Bronchus fibroblast of lung (primary cell): ENCODE results near the gene NKX2-2.

GRCh38 chr20:17821788-17822499 is 122.2 kb downstream of the BANF2 start:
- RAMPAGE, long total RNA = no peak

GRCh38 chr20:19026148-19026635 is 186.2 kb upstream of the SLC24A3 start:
- RAMPAGE, long total RNA = no peak

DNA sequence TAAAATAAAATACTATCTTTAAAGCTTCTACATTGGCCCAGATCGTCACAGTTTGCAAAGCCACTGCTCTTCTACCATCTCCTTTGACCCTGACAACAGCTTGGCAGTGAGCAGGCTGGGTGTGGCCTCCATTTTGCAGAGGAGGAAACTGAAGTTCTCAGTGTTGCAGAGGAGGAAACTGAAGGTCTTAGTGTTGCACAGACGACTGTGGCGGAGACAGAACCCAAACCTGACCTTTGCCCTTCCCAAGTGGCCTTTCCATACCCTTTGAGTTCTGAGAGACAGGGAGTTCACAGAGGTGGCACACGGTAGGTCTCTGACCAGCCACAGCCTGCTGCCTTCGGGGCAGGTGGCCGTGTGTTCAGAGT is 113.6 kb upstream of the SLC24A3 start:
- RAMPAGE, long total RNA = no peak

DNA sequence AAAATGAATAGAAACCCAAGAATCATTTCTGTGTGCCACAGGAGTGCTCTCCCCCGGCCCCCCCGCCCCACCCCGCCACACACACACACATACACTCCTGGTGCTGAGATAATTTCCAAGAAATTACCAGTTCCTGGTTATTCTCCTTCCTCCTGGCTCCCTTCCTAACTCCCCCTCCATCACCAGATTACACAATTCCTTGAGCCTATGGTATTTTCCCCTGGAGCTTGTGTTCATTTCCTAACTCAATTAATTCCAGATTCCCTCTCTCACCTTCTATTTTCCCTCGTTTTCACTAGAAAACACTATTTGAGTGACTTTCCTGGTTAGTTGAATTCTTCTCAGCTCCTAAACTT is 2.0 kb upstream of the SLC24A3 start:
- RAMPAGE, long total RNA = no peak

- RAMPAGE, long total RNA = no peak
Measured at GRCh38 chr20:19757155-19757346, 1.0 kb upstream of the RIN2 start.

- RAMPAGE, long total RNA = no peak
Measured at GRCh38 chr20:20084815-20085600, 32.7 kb downstream of the CFAP61 start.

- RAMPAGE, long total RNA = no peak
Measured at GRCh38 chr20:20088685-20089395, 36.5 kb downstream of the CFAP61 start.

GRCh38 chr20:20570629-20571331 is 141.7 kb downstream of the RALGAPA2 start:
- RAMPAGE, long total RNA = no peak

DNA sequence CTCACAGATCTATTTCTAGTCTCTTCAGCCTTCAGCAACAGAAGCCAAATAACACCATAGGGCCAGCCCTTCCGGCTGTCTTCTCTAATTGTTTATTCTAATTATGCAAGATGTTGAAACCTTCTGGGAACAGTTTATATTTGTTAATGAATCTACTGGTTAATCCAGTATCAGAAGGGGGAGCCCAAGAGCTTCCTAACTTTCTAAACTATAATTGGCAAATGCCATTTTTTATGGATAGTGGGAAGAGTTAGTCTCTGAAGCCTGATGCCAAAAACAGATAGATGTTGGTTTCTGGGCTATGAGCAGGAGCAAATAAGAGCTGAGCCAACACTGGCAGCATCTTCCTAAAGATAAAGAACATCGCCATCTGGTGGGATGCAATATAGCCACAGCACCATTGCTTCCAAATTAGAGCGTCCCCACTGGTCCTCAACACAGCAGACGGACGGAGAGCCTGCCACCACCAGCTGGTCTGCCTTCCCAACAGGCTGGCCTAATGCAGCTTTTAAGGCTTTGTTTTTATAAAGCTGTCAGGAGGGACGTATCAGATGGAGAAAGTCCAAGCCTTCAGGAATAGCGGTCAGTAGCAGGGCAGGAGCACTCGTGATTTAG is 118.9 kb downstream of the RALGAPA2 start:
- RAMPAGE, long total RNA = no peak

GRCh38 chr20:20610559-20611809 is 101.5 kb downstream of the RALGAPA2 start:
- RAMPAGE, long total RNA = no peak

DNA sequence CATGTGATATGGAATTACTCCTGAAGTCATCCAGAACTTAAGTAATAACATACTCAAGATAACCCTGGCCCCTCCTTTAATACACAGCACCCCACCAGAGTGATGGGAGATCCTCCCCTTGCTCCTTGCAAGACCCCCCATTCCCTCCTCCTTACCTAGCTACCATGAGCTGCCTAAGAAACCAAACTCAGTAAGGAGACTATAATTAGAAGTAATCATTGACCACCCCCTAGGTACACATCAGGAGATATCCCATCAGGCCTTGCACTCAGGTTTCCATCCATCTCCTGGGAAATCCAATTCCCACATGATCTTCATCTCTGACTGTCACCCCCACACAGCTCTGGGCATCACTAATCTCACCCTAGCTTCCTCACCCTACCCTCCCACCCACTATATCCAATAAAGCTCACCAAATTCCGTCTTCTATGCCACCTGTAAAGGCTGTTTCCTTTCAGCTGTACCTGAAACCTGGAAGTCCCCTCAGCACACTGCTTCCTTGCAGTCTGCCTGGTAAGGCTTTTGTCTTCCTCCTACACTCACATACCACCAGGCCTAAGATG is 22.2 kb downstream of the RALGAPA2 start:
- RAMPAGE, long total RNA = no peak

DNA sequence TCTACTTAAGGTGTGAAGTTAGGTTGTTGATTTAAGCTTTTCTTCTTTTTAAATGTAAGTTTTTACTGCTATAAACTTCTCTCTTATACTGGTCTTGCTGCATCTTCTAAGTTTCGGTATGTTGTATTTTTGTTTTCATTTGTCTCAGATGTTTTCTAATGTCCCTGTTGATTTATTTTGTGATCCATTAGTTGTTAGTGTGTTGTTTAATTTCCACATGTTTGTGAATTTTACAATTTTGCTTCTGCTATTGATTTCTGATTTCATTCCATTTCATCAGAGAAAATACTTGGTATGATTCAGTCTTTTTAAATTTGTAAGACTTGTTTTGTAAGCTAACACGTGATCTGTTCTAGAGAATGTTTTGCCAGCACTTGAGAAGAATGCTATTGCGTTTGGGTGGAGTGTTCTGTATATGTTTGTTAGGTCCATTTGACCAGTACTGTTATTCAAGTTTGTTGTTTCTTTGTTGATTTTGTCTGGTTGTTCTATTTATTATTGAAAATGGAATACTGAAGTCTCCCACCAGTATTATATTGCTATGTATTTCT is 53.8 kb downstream of the KIZ start:
- RAMPAGE, long total RNA = no peak

DNA sequence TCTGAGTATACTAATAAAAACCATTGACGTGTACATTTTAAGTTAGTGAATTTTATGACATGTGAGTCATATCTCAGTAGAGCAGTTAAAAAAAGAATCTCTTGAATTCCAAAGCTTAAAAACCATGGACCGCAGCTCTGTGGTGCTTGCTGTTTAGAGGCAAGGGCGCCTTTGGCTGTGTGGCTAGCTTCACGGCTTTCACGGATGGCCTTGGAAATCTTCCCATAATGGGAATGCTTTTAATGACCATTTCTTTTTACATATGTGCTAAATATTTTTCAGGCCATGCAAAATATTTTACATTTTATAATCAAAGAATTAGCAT is 57.4 kb downstream of the KIZ start:
- RAMPAGE, long total RNA = no peak

DNA sequence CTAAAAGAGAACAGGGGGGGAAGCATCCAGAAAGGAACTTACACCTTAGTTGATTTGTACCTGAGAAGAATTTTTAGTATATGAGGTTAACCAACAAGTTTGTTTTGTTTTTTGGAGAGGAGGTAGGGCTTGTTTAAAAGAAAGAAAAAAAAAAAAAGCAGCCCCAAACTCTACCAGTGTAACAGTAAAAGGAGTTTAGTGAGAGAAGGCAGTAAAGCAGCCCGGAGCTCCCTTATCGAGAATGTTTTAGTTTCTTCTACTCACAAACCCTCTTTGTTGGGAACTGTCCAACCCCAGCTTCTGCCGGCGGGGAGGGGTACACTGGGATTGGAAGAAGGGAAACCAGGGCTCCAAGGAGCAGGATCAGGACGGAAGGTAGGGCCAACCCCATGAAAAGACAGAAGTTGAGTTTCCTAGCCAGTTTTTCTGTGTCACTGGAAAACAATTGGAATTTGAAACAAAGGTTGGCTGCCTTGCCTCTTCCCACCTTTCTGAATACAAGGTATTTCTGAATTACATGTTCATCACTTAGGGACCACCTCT is 65.9 kb downstream of the KIZ start:
- RAMPAGE, long total RNA = no peak

GRCh38 chr20:21390923-21391874 is 6.1 kb downstream of the NKX2-4 start:
- RAMPAGE, long total RNA = no peak

GRCh38 chr20:21511579-21512239 is 2.2 kb downstream of the NKX2-2 start:
- RAMPAGE, long total RNA = no peak

DNA sequence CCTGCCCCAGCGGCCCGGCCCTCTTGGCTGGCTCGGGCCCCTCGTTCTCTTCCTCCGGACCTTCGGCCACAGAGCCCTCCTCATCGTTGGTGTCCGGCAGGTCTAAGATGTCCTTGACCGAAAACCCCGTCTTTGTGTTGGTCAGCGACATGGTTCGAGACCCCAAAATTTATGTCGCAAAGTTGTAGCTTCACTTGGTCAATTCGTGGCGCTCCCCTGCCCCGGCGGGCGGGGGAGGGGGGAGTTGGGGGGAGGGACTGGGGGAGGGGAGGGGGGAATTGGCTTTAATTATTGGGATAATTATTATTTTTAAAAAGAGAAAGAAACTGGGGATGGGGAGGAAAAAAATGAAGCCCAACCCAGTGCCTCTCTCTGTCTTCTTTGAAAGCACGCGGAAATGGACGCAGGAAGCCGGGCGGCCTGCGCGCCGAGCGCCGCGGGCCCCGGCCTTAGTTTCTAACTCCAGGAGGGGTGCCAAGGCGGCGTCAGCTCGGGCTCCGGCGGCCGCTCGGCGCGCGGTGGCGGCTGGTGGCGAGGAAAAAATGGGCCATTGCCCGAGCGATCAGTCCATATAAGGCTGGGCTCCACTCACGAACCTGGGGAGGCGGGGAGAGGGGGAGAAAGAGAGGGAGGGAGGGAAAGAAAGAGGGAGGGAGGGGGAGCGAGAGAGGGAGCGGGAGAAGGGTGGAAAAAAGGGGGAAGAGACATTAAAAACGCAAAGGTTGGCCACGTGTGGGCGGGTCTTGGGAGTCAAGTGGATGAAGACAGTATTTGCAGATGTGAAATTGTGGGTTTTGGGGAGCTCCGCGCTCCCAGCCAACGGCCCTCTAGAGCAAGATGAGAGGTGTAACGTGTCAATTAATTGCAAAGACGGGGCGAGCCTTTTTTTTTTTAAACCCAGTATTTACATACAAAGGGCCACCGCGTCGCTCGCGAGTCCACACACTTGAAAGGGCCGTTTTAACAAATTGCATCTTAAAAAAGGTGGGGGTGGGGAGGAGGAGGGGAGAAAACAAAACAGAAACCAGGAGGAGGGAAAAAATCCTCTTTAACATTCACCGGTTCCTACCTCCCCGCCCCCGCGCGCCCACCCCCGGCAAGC is at the start of gene NKX2-2:
Gene NKX2-2, minus strand, starts transcription at position 546 of the 1,102 bp plus-strand sequence.
- RAMPAGE, long total RNA = no peak

DNA sequence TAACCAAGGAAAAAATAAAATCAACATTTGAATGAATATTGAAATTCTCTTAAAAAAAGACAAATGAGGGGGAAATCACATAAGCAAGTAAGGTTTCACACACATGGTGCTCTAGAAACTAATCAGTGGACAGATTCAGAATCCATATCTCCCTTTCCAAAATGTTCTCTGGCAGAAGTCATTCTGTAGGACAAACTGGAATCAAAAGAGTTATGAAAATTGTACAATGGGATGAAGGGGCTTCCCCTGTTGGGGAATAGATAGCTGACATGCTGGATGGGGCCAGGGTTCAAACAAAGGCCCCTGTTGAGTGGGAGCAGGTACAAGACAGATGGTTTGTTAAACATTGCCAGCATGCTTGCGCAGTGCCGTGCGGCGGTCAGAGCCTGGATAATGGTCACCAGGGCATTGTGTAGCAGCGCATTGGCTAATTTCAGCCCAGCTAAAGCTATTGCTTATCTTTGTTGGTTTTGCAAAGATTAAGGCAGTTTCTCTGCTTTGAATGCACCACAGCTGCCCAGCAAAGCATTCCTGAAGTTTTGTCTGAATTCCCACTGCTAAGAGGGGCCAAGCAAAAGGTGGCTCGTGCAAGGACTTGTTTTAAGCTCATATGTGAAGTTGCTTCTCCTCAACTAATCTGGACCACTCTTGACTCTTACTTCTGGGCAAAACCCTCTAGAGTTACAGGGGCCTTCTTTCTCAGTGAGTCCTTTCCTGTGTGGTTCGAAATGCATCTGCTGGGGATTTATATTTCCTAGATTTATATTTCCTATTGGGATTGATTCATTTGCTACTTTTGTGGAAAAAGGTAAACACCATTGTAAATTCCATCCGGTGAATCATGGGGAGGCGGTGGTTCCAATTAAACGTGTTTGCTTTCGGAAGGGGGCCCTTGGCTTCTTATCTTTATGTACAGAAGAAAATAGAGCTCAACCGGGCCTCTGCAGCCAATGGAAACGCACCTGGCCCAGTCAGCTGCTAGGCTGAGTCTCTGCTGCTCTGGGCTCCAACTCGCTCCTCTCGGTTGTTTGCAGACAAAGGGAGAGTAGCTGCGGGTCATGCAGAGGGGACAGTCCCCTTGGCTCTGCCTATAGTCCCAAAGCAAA is 72.3 kb downstream of the FOXA2 start:
- RAMPAGE, long total RNA = no peak

GRCh38 chr20:22570931-22571354 is 13.4 kb downstream of the FOXA2 start:
- RAMPAGE, long total RNA = no peak

DNA sequence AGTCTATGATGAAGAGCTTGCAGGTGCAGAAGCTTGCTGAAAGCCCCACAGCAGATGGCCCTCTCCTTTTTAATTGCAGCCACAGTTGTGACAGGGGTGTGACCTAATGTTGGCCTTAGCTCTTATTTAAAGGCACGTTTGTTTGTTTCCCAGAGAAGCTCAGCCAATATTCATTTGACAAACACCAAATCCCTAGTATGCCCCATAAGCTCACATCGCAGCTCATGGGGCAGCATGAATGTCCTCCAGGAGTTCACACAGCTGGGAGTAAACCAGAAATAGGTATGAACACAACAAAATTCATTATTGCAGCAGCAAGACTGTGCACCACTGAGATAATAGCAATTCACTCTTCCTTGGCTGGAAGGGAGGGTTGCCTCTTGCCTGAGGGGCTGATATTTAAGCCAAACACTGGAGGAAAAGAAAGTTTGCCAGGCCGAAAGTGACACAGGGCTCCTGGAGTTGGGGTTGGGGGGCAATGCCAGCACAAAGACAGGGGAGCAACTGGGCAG is 12.4 kb upstream of the FOXA2 start:
- RAMPAGE, long total RNA = no peak